HT1080 (cell line): ENCODE measurements around the genes FCN2 and SOHLH1.

DNA sequence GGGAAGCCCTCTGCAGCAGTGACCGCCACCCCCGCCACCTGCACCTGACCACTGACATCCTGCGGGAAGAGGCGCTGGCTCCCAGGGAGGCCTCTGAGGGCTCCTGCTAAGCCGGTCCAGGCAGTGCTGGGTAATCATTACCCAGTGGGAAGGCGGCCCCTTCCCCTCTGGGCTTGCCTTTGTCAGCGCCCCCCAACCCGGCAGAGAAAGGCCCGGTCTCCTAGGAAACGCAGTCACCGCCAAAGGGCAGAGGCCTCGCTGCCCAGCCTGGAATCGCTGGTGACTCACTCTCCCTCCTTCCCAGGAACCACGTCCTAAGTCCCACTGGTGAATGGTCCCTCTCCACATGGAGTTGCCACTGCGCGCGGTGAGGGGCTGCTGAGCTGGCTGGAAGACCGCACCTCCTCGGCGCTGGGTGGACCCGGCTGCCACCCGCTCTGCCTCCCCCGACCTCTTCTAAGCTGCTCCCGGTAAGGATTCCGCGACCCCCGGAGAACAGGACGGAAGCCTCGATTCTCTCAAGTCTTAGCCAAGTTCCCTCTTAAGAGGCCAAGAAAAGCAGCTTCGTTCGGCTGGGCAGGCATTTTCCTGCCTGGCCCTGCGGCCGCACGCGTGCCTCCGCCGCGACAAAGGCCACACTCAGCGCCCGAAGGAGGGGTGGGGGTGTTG is 1.2 kb downstream of the VAV2 start:
RAMPAGE:
- cytosol, long total RNA, result no peak
- long total RNA, result no peak
- nucleus, long total RNA, result no peak

GRCh38 chr9:134050797-134051195 is 17.0 kb downstream of the BRD3 start:
RAMPAGE:
- cytosol, long total RNA, result no peak
- long total RNA, result no peak
- nucleus, long total RNA, result no peak

GRCh38 chr9:134129336-134129808 is 6.5 kb upstream of the WDR5 start:
RAMPAGE:
- cytosol, long total RNA, result no peak
- long total RNA, result no peak
- nucleus, long total RNA, result no peak

GRCh38 chr9:134158528-134159676 is 23.0 kb downstream of the WDR5 start:
RAMPAGE:
- cytosol, long total RNA, result no peak
- long total RNA, result no peak
- nucleus, long total RNA, result no peak

GRCh38 chr9:134164450-134165494 is 28.9 kb downstream of the WDR5 start:
RAMPAGE:
- cytosol, long total RNA, result no peak
- long total RNA, result no peak
- nucleus, long total RNA, result no peak

DNA sequence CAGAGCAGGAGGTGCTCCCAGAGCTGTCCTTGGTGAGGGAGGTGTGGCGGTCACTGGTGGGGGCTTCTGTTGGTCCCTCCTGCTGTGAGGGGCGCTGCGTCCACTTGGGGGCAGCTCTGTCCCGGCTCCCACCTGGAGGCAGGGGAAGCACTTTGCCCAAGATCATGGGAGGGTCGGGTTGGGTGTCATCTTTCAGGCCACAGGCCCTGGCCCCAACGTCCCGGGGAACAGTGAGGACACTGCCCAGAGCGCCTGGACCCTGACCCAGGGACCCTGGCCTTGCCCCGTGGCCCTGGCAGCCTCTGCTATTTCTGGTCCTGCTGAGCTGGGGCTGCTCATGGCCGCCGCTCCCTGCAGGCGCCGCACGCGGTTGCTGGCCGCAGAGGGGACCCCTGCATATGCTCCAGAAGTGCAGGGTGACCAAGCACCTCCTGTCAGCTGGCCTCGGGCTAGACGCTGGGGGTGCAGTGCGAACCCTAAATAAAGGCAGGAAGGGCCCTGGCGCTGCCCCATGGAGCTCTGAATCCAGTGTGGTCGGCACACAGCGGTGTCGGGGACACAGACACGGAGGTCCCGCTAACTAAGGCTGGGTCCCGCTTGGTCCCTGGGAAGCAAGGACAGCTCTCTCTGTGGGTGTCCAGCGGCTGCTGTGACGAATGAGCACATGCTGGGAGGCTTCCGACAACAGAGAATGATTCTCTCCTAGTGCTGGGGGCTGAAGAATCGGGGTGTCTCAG is 40.2 kb downstream of the WDR5 start:
RAMPAGE:
- cytosol, long total RNA, result no peak
- long total RNA, result no peak
- nucleus, long total RNA, result no peak

GRCh38 chr9:134220244-134221170 is 84.6 kb downstream of the WDR5 start:
RAMPAGE:
- cytosol, long total RNA, result no peak
- long total RNA, result no peak
- nucleus, long total RNA, result no peak

DNA sequence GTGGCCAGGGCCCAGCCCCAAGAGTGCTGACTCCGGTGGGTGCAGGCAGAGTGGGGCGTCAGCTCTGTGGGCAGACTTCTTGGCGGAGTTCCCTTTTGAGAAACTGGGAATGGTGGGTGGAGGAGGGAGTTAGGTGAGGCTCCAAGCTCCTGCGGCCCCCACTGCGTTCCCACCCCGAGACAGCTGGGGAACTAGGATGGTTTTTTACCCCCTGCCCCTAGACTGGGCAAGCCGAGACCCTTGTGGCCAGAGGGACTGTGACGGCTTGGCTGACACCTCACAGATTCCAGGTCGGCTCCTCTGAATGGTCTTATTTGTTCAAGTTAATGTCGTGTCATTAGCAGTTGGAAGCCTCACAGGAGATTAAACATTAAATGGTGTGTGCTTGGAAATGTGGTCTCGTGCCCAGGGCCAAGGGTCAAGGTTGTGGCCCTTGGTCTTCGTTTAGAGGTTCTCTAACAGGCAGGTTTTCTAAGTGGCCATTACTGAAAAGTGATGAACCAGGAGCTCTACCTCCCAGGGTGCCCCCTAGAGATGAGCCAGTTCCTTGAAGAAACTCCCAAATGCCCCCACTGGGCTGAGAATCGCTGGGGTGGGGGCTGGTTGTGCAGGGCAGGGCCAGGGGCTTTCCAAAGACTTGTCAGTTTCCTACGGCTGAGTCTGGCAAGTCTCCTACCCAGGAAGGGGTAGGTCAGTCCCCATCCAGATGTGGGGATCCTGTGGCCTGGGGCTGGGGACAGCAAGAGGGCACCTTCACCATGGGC is 61.2 kb upstream of the RXRA start:
RAMPAGE:
- cytosol, long total RNA, result no peak
- long total RNA, result no peak
- nucleus, long total RNA, result no peak

RAMPAGE:
- cytosol, long total RNA, result no peak
- long total RNA, result no peak
- nucleus, long total RNA, result no peak
Measured at GRCh38 chr9:134345789-134346622, 19.8 kb downstream of the RXRA start.

DNA sequence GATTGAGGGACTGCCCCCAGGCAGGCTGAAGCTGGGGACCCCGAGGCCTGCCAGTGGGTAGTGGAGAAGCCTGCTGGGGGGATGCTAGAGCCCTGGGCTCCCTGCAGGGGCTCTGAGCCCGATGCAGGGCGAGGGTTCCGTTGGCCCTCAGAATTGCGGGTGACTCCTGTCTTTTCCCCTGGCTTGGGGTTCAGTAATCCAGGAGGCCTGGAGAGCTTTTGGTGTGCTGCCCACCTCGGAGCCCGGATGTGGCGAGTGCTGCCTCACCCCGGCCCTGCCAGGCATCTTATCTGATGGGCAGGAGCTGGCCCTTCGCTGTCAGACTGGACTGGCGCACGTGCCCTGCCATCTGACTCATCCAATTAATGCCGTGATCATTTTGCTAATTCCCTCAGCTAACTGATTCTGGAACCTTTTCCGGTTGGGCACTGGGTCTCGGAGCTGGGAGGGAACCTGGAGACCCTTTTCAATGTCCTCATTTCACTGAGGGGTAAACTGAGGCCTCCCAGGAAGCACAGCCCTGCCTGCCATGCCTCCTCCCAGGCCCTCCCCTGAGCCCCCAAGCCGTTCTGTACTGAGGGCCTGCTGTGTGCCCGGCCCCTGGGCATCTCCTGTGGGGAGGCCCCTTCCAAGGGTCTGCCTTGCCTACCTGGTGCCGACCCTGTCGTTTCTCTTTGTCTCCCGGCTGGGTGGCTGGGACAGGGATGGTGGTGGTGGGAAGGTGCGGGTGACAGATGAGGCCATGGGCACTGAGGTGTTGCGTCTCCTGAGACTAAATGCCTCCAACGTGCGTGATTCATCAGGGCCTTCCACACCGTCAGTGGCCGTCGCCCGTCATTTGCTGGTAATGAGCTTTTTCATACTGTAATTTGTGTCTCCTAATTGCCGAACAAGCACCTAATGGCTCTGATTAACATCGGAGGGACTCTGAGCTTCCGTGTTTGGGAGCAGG is 34.8 kb downstream of the RXRA start:
RAMPAGE:
- cytosol, long total RNA, result no peak
- long total RNA, result no peak
- nucleus, long total RNA, result no peak

GRCh38 chr9:134380620-134381611 is 54.7 kb downstream of the RXRA start:
RAMPAGE:
- cytosol, long total RNA, result no peak
- long total RNA, result no peak
- nucleus, long total RNA, result no peak

RAMPAGE:
- cytosol, long total RNA, result no peak
- long total RNA, result no peak
- nucleus, long total RNA, result no peak
Measured at GRCh38 chr9:134396163-134396844, 70.0 kb downstream of the RXRA start.

DNA sequence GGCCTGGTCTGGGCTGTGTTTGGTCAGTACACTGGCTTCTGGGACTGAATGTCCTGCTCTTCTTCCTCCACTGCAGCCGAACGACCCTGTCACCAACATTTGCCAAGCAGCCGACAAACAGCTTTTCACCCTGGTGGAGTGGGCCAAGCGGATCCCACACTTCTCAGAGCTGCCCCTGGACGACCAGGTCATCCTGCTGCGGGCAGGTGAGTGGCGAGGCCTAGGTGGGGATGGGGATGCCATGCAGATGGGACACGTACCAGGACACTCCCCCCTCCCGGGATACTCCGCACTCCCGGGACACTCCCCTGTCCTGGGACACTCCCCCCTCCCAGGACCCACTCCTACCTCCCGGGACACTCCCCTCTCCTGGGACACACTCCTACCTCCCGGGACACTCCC is 95.3 kb downstream of the RXRA start:
RAMPAGE:
- cytosol, long total RNA, result no peak
- long total RNA, result no peak
- nucleus, long total RNA, result no peak

DNA sequence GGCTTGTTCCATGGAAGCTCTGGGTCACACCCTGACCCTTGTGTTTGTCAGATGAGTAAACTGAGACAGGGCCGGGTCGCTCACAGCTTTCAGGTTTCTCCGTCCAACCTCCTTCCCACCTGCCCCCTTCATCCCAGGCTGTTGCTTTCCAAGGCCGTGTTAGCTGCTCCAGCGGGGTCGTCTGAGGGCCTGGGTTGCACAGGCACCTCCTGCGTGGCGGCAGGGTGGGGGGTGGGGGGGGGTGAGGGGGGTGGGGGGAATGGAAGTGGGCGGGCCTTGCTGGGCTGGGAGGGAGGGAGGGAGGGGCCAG is 99.0 kb downstream of the RXRA start:
RAMPAGE:
- cytosol, long total RNA, result no peak
- long total RNA, result no peak
- nucleus, long total RNA, result no peak

DNA sequence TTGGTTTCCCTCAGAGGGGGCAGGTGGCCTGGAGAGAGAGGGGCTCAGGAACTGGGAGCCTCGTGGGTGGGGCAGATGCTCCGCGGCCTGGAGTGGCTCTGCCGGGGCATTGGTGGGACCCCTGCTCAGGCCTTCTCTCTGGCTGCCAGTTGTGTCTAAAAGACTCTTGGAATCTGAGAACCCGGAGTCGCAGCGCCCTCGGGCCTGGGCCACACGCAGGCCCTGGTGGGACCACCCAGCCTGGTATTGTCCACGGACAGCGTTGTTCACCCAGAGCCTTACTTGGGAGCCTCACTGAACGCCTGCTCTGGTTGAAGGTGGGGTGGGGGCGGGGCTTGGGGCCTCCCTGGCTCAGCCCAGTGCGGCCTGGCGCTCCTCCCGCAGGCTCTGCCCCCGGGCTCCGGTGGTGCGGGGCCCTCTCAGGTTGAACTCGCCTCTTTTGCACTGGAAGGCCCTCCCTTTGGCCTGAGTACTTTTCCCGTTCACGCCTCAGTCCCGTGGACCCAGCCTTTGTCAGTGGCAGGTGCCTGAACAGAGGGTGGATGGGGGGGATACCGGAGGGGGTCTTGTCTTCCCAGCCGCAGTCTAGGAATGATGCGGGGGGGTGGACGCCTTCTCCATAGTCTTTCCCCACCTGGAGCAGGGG is 111.5 kb downstream of the RXRA start:
RAMPAGE:
- cytosol, long total RNA, result no peak
- long total RNA, result no peak
- nucleus, long total RNA, result no peak

DNA sequence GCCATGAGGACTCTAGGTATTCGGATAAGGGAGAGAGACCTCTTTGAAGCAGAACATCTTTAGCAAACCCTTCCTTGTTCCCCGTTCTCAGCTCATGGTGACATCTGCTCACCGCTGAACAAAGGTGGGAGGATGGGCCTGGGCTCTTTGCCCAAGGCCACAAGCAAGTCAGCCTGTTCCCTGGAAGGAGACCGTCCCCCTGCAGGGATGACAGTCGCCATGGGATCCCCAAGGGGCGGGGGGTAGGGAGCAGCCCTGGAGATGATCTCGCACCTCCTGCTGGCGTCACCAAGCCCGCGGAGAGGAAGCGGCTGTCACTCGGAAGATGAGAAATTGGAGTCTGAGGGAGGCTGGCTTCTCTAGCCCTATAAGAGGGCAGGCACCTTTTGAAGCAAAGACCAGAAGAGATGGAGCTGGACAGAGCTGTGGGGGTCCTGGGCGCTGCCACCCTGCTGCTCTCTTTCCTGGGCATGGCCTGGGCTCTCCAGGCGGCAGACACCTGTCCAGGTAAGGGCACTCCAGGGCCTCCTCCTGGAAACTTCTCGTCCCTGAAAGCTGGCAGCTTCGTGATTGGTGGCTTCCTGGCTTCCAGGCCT is at the start of gene FCN2:
FCN2 (plus strand) TSS at position 396 of the 596 bp plus-strand sequence.
RAMPAGE:
- cytosol, long total RNA, result no peak
- long total RNA, result no peak
- nucleus, long total RNA, result no peak

RAMPAGE:
- cytosol, long total RNA, result no peak
- long total RNA, result no peak
- nucleus, long total RNA, result no peak
Measured at GRCh38 chr9:135382231-135382482, 97.4 kb upstream of the PPP1R26 start.

DNA sequence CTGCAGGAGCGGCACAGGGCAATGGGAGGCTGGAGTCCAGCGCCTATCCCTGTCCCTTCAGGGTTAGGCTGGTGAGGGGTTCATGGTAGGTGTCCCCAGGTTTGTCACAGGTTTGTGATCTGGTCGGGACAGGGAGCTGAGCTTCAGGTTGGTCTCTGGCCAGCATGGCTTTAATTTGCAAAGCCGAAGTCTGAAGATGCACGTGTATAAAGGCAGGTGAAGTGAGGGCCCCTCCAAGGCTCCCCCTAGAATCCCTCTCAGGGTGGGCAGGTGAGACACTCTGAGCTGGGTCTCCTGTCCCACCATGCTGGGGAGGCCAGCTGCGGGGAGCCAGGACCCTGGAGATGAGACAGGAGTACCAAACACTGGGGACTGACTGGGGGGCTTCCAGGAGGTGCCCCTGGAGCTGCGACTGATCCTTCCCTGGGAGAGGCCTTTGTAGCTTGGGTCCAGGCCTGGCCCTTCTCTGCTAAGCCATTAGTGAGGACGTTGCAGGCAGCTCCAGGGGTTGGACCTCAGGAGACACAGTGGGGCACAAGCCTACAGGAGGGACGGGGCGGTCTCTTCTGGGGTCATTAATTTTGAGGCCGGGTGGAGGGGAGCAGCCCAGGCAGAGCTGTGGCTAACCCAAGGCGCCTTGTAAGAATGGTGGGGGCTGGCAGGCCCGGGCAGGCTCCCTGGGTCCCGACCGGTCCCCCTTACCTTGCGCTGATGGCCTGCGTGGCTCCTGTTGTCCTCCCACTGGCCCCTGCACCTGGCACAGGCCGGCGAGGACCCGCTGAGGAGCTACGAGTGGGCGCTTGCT is 4.9 kb downstream of the MRPS2 start:
RAMPAGE:
- cytosol, long total RNA, result no peak
- long total RNA, result no peak
- nucleus, long total RNA, result no peak

DNA sequence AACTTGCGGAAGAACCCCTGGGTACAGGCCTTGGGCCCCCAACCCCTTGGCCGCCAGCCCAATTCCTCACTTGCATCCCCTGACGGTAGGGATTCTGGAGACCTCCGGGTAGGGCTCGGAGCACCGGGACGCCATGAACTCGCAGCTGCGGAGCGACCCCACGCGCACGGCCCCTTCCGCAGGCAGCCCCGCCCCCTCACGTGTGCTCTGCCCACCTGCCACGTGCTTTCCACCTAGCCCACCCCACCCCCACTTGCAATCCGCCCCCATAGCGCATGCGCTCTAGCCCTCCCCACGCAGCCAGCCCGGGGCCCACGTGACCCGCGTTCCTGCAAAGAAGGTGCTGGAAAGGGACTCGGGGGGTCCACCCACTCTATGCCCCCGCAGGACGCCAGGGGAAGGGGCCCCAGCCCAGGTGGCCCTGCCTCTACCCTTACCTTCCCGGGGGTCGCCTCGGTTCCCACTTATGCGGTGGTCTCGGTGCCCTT is at the start of gene SOHLH1:
SOHLH1 (minus strand) TSS at position 149 of the 488 bp plus-strand sequence.
RAMPAGE:
- cytosol, long total RNA, result no peak
- long total RNA, result no peak
- nucleus, long total RNA, result no peak

RAMPAGE:
- cytosol, long total RNA, result no peak
- long total RNA, result no peak
- nucleus, long total RNA, result no peak
Measured at GRCh38 chr9:135908652-135909328, 1.4 kb upstream of the CAMSAP1 start.